OCI-LY7 (cell line): ENCODE measurements around a stretch of chr1.

- PRO-cap = no peak
- RAMPAGE, long total RNA = no peak
Measured at GRCh38 chr1:8509906-8510576, 192.1 kb downstream of the SLC45A1 start.

DNA sequence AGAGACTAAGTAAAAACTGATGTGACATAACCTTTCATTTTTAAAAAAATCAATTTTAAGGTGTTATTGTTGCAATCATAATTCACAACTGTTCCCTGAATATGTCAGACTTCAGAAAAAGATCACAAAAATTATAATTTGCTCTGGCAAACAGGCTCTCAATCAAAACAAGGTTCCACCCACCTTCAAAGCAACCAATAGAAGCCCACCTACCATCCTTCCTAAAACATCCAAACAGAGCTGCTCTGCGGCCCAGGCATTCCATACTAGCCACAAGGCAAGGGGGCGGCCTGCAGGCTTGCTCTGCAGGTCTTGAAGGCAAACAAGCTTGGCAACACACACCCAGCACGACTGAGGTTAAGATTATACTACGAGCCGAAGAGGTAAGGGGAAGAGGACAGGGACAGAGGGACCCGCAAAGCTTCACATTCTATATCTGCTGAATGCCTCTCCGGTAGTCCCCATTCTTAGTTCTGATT lies 207.2 kb downstream of the SLC45A1 start:
- PRO-cap = bidirectional peak, plus-strand start at position 264 of the sequence, minus-strand start at position 93 of the sequence
- RAMPAGE, long total RNA = no peak

- PRO-cap = no peak
- RAMPAGE, long total RNA = no peak
Measured at GRCh38 chr1:8816599-8817559, 561 bp downstream of the RERE start.

- PRO-cap = no peak
- RAMPAGE, long total RNA = no peak
Measured at GRCh38 chr1:8822438-8823230, 5.2 kb upstream of the RERE start.

DNA sequence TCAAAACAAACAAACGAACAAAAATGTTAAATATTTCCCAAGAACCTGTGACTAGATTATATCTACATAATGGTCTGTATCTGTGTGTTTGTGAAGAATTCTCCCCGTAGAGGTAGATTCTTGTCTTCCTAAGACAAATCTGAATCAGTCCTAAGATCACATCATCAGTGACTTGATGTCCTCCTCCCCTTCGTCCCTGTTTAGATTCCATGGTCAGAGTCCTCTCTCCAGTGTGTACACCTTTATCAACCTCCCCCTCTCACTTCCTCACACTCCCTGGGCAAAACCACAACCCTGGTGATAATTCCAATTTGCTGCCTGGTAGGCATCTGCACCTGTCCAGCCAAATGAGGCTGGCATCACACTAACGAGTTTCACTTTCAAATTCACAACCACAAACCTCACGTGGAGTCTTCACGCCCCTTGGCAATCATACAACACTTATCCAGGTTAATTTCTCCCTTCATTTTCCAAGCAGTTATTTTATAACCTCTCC lies 12.0 kb upstream of the RERE start:
- PRO-cap = no peak
- RAMPAGE, long total RNA = no peak

DNA sequence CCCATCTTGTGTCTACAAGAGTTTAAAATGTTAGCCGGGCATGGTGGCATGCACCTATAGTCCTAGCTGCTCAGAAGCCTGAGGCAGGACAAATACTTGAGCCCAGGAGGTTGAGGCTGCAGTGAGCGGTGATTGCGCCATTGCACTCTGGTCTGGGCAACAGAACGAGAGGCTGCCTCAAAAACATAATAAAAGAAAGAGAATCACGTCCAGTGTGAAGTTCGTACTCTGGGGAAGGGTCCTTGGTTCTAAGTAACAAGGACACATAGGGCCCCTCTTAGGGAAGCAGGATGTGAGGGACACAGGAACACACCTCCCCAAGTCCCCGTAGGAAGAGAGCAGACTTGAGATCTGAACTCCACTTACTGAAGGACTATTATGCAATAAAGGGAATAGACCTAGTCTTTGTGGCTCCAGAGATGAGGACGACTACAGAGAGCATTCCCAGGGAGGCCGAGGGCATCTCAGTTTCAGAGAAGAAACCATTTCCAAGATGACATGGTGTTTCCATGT lies 10.7 kb upstream of the ENO1 start:
- PRO-cap = no peak
- RAMPAGE, long total RNA = no peak

DNA sequence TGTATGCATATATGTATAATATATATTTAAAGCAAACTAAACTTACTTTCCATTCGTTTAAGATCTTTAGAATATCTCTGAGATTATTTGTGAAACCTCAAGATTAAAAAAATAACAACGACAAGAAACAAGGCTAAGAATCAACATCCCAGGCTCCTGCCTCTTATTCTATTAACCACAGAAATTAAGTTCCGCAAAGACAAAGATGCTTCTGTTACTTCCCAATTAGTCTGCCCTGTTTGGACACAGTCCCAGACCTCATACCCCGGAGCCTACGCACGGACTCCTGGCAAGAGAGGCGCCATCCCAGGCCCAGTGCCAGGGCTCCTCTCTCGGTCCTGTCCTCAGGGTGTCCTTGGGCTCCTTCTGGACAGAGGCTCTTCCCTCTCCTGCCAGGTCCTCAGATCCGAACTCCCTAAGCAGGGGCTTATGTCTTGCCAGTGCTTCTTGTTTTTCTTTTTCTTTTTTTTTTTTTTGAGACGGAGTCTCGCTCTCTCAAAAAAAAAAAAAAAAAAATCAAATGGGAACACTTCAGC lies 11.4 kb upstream of the ENO1 start:
- PRO-cap = no peak
- RAMPAGE, long total RNA = no peak

DNA sequence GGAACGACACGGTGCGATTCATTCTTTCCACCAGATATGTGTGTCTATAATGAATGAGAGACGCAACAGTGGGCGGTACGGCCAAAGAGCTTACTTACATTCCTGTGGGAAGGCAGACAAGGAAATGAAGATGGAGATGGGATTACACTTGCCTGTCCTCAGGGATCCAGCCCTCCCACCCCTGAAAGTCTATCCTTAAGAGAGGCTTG lies 31.4 kb downstream of the CA6 start:
- PRO-cap = no peak
- RAMPAGE, long total RNA = no peak

GRCh38 chr1:8987748-8988207 lies 38.4 kb downstream of the SLC2A7 start:
- PRO-cap = no peak
- RAMPAGE, long total RNA = no peak

GRCh38 chr1:9072055-9072476 lies 2.6 kb upstream of the SLC2A5 start:
- PRO-cap = no peak
- RAMPAGE, long total RNA = no peak

GRCh38 chr1:9084695-9085406 lies 15.4 kb upstream of the SLC2A5 start:
- PRO-cap = no peak
- RAMPAGE, long total RNA = no peak

DNA sequence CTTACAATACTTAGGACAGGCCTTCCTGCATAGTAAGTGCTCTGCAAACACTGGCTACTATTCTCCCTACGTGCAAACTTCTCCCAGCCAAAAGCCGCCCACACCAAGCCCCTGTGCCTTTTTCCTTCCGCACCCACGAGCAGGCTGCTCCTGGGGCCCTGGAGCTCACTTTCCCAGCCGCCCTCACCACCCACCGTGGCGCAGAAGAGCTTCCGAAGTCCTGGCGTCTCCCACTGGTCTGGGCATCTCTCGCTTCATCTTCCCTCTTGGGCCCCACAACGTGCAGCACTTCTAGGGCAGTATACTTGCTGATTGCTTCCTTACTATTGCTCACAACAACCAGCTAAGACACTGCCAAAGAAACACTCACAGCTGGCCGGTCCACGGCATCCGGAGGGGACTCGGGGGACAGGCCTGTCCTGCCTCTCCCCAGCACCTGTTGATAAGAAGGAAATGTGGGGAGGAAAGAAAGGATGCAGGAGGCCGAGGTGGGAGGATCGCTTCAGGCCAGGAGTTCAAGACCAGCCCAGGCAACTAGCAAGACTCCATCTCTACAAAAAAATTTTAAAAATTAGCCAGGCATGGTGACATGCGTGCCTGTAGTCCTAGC lies 22.6 kb upstream of the GPR157 start:
- PRO-cap = no peak
- RAMPAGE, long total RNA = no peak

GRCh38 chr1:9241776-9242364 lies 7.3 kb downstream of the H6PD start:
- PRO-cap = no peak
- RAMPAGE, long total RNA = no peak

DNA sequence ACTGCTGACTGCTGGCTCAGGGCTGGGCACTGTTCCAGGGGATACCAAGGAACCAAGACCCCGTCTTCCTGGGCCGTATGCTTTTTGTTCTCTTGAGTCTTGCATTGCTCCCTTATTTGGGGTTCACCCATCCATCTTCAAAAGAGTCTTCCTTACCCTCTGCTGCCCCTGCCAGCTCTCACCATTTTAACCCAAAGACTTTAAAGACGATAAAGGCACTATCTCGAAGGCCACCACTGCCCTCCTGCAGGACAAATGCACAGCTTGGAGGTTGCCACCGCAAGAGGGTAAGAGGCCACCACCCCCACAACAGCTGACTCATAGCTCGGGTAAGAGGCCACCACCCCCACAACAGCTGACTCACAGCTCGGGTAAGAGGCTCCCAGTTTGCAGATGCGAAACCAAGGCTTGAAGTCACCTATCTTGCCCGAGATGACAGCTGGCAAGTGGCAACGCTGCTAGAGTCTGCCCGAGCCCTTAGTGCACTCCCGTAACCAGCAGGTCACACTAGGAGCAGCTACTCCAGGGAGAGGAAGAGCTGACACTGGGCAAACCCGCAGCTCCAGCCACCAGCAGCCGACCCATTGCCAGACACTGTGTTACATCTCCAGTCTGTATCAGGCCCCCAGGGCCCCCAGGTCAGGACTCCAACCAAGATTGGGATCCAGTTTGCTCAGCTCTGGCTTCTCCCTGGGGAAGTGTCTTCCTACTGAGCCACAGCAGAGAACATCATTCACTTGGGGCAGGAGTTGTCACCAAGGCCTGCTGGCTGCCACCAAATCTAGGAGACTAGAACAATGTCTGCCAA lies 17.1 kb upstream of the SPSB1 start:
- PRO-cap = no peak
- RAMPAGE, long total RNA = no peak

- PRO-cap = no peak
- RAMPAGE, long total RNA = no peak
Measured at GRCh38 chr1:9281687-9282262, 10.9 kb upstream of the SPSB1 start.

GRCh38 chr1:9294945-9295694 lies 2.4 kb downstream of the SPSB1 start:
- PRO-cap = no peak
- RAMPAGE, long total RNA = no peak

DNA sequence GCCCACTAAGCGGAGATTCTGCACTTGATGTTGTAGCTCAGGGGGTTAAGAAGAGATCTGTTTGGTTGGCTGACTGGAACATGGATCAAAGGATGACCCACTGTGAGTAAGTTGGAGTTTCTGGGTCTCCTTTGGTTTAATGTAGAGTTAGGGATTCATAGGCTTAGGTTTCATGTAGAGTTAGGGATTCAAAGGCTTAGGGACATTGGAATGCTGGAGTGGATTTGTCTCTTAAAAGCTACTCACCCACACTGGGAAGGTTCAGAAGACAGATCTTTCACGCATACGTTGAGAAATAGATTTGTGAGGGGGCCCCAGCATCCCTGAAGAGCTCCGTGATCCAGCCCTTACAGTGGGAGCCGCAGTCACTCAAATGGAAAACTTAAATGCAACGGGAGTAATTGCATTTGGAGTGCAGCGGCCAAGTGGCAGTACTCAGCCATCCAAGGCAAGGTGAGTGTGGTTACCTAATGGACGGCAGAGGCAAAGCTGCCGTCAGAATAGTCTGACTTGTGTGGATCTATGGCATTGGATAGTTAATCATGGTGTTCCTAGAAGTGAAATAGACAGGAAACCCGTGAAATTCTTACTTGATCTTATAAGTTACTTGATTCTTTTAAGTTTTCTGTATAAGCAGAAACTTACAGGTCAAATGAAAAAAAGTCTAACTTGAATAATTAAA lies 5.1 kb downstream of the SPSB1 start:
- PRO-cap = no peak
- RAMPAGE, long total RNA = no peak

DNA sequence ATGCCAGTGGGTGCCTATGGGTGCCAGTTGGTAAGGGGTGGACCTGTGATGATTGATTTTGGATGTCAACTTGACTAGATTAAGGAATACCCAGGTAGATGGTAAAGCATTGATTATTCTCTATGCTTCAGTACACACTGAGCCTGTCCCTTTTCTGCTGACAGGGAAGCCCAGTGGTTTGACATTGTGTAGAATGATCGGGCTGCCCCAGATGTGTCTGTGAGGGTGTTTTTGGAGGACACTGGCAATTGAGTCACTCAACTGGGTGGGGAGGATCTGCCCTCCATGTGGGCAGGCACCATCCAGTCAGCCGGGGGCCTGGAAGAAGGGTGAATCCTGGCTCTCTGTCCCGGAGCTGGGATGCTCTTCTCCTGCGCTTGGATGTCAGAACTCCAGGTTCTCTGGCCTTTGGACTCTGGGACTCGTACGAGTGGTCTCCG lies 9.5 kb downstream of the SPSB1 start:
- PRO-cap = no peak
- RAMPAGE, long total RNA = no peak

- PRO-cap = no peak
- RAMPAGE, long total RNA = no peak
Measured at GRCh38 chr1:9355959-9357076, 63.6 kb downstream of the SPSB1 start.

GRCh38 chr1:9375883-9376391 lies 83.2 kb downstream of the SPSB1 start:
- PRO-cap = no peak
- RAMPAGE, long total RNA = no peak